A172 (cell line): ENCODE results near the genes DBNDD2, UBE2C, CTSA and SLC12A5.

GRCh38 chr20:45342616-45343217, 5.5 kb downstream of the SDC4 start:
- RAMPAGE, long total RNA, result no peak

DNA sequence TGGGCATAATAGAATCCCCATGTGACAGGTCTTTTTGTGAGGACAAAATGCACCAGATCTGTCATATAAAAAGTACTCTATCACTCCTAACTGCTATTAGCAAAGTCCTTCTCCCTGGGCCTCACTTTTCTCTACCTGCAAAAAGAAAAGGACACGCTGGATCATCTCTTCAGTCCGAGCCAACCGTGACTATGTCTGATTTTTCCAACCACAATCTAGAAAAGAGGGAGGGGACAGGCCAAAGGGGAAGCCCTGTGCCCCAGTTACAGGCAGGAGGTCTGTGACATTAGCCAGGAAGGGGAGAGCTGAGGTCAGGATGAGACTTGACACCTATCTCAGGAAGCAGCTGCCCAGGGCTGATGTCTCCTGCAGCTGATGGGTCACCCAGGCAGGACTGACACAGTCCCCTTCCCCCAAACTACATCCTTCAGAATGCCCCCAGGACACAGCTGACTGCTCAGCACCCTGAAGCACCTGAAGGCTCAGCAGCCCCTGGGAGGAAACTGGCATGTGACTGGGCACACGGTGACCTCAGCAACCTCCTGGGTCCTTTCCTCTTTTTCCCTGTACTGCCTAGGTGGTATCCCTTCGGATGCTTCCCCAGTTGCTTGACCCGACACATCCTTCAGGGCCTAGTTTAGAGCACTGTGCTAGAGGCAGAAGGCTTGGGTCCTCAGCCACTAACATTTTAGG, 2.0 kb downstream of the SDC4 start:
- RAMPAGE, long total RNA, result no peak

GRCh38 chr20:45361786-45362371, 1.1 kb upstream of the SYS1 start:
- RAMPAGE, long total RNA, result no peak

- RAMPAGE, long total RNA, result no peak
These were observed 4.1 kb downstream of the SYS1 start for GRCh38 chr20:45366821-45367660.

DNA sequence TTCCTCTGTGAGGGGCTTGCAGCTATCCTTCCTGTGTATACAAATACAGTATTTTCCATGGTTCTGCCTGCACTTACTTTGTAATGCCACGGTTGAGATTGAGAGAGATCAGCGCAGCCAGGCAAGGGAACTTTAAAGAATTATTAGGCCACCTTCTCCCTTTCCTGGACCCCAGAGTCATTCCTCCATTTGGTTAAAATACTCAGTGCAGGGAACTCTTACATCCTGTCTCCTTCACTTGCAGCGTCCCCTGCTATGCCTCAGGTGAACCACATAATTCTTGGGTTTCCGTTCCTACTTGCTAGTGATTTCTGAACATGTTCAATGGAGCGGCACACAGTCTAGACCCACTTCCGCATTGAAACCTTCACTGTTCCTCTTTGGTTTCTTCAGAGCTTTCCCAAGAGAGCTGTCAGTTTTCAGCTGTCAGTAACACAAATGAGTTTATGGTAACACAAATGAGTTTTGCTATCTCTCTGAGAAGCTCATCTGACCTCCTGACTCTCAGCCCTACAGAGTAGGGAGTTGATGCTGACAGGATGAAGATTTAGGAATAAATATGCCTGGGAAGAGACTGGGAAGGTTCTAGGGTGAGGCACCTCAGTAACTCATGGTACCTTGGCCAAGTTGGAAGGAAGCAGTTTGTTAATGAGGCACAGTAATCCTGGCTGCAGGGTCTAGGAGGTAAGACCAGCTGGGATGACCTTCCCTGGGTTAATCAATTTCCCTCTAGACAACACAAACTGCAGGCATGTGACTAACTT, 5.3 kb downstream of the SYS1 start:
- RAMPAGE, long total RNA, result no peak

DNA sequence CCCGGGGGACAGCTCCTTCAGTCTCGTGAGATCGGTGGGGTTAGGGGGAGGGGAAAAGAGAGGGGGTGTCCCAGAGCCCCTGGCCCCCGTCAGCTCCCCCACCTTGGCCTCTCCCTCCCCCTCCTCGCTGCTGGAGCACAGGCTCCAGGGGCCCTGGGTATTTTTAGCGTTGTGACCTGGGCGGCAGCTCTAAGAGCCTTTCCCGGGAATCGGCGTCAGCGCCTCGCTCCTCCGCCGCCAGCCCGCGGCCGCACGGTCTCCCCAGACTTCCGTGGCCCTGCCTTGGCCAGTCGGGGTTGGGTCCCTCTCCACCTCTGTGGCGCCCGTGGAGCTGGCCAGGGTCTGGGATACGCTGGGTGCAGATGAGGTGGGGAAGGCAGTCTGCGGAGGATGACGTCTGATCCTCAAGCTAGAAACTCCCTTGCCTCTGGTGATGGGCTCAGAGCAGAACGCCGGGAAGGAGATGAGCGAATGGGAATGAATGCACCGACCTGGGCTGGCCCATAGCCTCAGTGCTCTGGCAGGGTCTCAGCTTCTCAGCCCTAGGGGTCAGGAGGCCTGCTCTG, 963 bp upstream of the DBNDD2 start:
- RAMPAGE, long total RNA, result no peak

DNA sequence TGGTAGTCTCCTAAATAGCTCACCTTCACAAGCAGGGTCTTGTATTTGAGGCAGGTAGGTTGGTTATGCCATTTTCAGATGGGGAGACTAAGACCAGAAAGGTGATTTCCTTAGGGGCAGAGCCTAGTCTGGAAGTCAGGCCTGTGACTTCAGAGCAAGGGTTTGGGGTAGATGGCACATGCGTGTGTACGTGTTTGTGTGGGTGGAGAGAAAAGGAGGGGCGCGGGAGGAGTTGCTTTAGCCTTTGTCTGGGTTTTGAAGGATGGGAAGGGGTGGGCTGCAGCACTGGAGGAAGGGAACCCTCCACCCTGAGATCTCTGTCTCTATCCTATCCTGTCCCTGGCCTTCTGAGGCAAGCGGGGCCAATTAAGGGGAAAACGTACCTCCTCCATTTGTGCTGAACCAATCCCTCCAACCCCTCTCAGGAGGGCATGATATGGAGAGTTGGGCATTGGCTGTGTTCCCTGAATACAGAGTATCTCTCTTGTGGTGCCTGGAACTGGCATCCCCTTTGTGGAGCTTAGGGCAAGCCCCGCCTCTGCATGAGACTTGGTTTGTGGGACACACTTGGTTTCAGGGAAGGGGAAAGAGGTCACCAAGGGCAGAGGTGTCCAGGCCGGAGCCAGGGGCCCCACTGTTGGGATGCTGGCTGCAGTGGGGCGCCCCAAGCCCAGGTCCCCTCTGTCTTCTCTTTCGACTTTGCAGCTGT, at the start of gene DBNDD2:
TSS of gene DBNDD2 (plus strand) at position 564 of the 709 bp plus-strand sequence.
- RAMPAGE, long total RNA, result no peak

DNA sequence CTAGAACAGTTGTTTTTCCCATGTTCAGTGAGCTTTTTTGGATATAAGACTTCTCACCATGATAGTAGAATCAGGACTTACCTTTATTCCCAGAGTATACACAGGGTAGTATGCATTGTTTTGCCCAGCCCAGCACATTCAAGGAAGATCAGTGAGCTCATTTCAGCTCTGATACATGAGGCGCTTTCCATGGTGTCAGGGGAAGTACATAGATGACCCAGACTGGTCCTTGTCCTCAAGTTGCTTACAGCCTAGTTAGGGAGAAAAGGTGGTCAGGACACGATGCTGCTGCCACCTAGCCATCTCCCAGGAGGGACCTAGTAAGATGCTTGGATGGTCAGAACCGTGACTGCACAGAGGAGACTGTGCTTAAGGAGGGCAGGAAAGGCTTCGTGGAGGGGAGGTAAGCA, 2.2 kb downstream of the PIGT start:
- RAMPAGE, long total RNA, result no peak

DNA sequence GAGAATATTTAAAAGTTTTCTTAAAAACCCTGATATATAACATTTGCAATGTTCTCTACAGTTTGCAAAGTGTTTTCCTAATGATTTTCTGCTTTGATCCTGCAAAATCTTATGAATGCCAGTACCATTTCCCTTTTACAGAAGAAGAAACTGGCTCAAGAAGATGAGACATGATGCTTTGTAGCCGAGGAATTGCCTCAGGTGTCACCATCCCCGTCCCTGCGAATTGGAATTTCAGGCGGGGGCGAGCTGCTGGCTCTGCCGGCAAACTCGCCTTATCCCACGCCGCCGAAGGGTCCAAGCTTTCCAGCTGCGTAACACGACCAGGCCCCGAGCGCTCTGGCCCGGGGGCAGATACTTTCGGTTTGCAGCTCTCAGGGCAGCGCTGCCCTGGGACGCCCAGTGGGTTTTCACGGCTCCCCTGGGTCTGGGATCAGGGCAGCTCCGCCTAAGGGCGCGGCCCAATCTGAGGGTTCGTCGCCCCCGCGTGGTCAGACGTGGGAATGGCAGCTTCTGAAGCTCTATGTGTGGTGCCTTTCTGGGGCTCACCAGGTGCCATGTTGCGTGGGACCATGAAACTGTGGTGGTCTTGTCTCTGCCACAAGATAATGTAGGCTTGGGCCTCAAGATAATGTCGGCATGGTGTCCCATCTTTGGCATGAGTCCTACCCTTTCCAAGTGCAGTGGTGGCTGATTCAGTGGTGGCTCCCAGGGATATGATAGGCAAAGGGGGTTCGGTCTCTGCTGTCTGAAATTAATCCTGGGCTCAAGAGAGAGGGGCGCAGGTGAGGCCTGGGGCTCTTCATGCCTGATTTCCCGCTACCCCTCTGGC, 20.9 kb downstream of the PIGT start:
- RAMPAGE, long total RNA, result no peak

DNA sequence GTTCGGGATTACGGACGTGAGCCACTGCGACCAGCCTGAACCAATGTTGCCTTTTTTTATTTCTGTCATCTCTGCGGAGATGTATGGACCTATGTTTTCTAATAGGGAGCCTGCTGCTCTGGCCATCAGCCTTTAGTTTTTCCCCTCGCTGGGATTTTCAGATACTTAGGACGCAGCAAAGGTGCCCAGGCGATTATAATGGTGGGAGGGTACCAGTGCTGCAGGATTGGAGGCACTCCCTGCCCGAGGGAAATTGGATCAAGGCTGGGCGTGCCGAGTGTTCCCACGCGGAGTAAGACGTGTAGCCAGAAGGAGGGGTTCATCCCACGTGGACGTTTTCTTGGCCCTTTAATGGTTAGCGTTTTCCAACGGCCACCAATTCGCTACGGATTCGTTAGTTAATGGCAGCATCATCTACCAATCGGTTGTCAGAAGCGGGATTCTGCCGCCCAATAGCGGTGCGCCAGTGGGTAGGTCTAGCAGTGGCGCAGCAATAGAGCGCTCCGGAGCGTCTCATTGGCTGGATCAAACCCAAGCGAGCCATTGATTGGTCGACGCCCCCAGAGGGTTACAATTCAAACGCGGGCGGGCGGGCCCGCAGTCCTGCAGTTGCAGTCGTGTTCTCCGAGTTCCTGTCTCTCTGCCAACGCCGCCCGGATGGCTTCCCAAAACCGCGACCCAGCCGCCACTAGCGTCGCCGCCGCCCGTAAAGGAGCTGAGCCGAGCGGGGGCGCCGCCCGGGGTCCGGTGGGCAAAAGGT, at the start of gene UBE2C:
TSS of gene UBE2C (plus strand) at position 606 of the 760 bp plus-strand sequence.
- RAMPAGE, long total RNA, result start-site peak on the plus strand centred at position 626 of the sequence, 126 bp wide, 555 and 3,730 reads in 2 replicates

GRCh38 chr20:45842020-45842779, 8.6 kb downstream of the SNX21 start:
- RAMPAGE, long total RNA, result no peak

DNA sequence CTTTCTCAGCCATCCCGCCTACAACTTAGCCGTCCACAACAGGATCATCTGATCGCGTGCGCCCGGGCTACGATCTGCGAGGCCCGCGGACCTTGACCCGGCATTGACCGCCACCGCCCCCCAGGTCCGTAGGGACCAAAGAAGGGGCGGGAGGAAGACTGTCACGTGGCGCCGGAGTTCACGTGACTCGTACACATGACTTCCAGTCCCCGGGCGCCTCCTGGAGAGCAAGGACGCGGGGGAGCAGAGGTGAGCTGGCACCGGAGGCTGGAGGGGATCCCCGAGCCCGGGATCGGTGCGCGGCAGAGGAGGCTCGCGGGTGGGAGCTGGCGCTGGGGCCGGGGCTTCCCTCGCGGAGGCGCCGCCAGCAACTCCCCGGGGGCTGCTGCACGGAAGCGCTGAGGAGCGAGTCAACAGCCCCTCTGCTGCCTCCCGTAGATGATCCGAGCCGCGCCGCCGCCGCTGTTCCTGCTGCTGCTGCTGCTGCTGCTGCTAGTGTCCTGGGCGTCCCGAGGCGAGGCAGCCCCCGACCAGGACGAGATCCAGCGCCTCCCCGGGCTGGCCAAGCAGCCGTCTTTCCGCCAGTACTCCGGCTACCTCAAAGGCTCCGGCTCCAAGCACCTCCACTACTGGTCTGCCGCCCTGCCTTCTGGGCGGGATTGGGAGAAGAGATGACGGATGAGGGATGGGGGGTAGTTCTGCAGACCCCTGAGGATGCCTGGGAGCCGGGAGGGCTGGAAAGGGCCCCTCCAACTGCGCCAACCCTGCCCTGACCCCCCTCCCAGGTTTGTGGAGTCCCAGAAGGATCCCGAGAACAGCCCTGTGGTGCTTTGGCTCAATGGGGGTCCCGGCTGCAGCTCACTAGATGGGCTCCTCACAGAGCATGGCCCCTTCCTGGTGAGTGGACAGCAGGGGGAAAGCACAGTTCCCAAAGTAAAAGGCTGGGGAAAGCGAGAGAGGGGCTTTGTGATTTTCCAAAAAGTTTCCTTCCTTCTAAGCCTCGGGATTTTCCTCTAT, at the start of gene CTSA:
TSS of gene CTSA (plus strand) at position 205 of the 1,017 bp plus-strand sequence.
- RAMPAGE, long total RNA, result start-site peak on the plus strand centred at position 225 of the sequence, 49 bp wide, 178 and 269 reads in 2 replicates

DNA sequence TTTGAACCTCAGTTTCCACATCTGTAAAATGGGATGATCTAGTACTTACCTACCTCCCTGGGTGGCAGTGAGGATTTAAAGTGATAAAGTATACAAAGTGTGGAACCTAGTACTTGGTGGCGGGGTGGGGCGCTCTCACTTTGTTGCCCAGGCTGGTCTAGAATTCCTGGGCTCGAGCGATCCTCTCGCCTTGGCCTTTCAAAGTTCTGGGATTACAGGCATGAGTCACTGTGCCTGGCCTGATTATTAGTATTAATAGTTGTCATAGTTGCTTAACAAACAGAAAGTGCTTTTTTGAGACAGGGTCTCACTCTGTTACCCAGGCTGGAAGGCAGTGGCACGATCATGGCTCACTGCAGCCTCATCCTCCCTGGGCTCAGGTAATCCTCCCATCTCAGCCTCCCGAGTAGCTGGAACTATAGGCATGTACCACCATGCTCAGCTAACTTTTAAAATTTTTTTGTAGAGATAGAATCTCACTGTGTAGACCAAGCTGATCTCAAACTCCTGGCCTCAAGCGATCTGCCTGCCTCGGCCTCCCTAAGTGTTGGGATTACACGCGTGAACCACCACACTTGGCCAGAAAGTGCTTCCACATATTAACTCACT, 7.1 kb upstream of the PLTP start:
- RAMPAGE, long total RNA, result no peak

GRCh38 chr20:45952914-45953271, 18.4 kb downstream of the PCIF1 start:
- RAMPAGE, long total RNA, result no peak

DNA sequence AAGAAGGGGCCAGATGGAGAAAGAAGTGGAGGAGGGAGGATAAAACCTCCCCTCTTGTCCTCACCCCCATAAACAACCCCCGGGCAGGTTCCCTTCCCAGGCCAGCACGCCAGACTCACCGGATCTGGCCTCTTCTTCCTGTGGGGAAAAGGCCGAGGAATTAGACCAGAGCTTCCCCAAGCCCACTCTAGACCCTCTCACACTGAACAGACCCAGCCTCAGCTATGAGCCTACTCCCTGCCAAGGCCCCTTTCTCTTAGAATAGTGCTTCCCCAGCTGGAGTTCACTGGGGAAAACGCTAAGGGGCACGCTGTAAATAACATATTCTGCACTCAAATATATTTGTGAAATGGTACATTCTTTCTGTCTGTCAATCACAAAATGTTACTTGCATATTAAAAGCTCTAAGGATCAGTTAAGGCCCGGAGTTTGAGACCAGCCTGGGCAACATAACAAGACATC, 11.2 kb downstream of the ZNF335 start:
- RAMPAGE, long total RNA, result no peak

DNA sequence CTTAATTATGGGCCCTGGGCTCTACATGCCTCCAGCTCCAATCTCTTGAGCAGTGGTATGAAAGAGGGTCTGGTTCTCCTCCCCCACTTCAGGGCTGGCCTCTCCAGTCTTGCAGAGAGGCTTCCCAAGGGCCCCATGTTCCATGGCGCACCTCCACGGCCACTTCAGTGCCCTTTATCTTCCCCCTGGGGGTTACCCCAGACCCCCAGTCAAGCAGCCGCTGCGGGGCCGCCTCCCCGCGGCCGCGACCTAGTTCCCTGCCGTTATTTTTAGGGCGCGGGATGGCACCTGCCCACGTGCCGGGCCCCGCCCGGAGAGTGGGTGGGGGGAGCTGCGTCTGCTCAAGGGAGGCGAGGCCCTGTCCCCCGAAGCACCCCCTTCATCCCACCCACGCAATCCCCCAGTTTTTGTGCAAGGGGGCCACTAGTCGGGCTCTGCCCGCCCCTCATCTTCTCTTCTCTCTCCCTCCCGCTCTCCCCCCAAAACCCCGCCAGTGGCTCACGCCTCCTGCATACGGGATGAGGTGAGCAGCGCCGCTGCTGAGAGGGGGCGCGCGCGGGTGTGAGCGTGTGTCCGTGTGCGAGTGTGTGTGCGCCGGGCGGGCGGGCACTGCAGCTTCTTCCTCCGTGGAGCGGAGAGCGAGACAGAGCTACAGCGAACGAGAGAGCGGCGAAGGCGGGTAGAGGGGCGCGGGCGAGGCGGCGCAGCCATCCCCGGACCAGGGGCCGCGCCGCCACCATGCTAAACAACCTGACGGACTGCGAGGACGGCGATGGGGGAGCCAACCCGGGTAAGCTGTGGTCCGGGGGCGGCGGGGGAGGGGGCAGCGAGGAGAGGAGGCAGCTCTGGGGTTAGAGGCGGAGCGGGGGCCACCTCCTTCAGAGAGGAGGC, at the start of gene SLC12A5:
TSS of gene SLC12A5 (plus strand) at position 609 of the 891 bp plus-strand sequence.
- RAMPAGE, long total RNA, result no peak

DNA sequence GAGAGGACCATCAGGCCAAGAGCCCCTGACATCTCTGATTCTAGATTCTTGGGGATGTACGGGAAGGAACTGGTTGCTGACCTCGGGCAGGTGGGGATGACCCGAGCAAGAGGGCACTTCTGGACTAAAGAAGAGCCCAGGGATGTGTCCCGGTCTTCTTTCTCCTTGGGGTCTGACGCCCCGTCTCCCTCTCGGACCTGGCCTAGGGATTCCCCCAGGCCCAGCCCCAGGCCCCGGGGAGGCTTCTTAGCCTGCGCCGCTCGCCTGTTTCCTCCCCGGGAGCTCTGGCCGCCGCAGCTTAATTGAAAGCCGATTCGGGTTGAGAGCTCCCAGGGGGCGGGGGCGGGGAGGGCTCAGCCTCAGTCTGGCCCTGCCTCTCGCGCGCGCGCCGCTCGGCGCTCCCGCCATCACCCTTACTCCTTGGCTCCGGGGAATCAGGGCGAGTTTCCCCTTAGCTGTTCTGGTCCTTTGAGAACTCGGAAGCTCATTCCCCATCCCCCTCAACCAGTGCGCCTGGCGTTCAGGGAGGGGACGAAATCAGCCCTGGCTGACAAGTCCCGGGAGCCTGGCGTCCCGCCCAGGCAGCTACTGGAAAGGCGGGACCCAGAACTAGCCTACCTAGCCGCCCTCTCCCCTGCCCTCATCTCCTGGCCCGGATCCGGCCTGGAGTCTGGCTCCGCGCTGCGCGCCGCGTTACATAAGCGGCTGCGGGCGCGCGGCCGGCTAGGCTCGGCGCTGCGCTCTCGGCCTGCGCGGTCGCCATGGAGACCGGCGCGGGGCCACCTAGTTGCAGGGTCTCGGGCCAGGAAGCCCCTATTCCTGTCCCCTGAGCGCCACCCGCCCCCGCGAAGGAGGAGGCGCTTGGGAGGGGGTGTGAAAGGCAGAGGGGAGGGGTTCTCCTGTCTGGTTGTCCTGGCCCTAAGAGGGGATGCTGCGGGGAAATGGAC, 2.7 kb downstream of the SLC12A5 start:
- RAMPAGE, long total RNA, result no peak

DNA sequence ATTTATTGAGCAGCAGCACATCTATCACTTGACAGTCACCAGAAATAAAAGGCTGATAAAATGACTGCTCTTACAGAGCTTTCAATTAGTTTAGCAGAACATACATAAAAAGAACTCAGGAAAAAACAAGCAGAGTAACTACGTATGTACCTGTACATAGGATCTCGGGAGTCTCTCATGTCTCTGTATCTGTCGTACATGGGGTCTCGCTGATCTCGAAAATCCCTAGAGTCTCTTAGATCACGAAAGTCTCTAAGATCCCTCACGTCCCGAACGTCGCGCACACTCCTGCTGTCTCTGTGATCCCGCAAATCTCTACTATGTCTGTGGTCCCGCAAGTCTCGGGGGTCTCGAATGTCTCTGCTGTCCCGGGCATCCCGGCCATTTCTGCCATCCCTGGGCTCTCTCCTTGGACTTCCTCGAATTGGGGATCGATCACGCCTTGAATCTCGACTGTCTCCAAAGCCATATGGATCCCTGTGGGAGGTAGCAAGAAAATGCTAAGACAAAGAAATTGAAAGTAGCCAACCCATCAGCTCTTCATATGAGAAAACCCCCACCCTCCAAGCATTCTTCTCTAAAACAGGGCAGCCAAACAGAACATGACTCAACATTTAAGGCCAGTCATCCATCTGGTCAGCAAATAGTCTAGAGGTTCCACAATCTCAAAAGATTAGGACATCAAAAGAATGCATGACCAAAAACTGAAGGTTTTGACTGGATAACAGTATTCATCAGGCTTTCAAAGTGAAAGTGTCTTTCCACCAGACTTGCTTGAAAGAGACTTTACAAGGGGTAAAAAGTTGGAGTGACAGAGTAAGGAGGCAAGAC, 19.5 kb downstream of the NCOA5 start:
- RAMPAGE, long total RNA, result no peak

GRCh38 chr20:46088334-46088697, 1.4 kb downstream of the NCOA5 start:
- RAMPAGE, long total RNA, result no peak

DNA sequence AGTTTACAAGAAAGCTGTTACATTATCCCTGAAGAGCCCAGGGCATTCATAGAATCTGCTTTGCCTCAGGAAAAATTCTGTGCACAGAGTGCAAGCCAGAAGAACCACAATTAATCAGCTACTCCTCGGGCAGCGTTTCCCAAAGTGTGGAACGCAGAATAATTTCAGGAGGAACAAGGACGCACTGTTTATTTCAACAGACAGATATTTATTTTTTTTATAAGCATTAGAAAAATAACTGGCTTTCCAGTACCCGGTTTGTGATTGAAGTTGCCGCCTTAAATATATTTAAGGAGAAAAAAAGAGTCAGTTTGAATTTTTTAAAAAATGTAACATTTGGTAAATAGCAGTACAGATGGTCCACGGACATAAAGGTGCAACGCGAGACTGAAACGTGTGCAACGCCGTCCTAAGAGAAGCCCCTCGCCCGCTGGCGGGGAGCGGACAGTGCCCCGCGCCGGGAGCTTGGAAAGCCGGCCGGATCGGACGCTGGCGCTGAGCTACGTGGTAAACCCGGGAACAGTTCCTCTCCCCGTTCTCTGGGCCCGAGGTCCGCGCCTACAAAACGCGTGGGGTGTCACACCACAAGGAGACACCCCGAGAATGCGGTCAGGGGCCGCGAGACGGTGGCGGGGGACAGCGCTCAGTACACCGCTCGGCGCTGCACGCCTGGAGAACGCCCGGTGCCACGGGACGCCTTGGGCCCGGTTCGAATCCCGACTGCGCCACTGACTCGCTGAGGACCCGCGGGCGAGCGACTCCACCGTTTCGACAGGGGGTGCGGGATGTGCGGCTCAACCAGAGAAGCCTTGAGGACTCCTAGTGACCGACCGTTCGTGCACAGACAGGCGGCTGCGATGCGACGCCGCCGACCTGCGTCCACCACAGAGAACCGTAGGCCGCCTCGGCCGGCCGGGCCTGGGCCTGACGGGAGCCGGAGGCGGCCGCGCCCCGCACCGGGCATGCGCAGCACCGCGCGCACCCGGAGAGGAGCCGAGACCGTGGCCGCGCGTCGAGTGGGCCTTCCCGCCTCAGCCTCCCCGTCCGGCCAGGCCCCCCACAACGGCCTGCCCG, 727 bp downstream of the NCOA5 start:
- RAMPAGE, long total RNA, result no peak